SK-N-MC (cell line): ENCODE results near the genes ITPRID1 and PPP1R17.

- RRBS = no CpG with 5 or more reads among the region's 11 CpGs
Measured at GRCh38 chr7:30869917-30870680, 41.6 kb upstream of the AQP1 start.

DNA sequence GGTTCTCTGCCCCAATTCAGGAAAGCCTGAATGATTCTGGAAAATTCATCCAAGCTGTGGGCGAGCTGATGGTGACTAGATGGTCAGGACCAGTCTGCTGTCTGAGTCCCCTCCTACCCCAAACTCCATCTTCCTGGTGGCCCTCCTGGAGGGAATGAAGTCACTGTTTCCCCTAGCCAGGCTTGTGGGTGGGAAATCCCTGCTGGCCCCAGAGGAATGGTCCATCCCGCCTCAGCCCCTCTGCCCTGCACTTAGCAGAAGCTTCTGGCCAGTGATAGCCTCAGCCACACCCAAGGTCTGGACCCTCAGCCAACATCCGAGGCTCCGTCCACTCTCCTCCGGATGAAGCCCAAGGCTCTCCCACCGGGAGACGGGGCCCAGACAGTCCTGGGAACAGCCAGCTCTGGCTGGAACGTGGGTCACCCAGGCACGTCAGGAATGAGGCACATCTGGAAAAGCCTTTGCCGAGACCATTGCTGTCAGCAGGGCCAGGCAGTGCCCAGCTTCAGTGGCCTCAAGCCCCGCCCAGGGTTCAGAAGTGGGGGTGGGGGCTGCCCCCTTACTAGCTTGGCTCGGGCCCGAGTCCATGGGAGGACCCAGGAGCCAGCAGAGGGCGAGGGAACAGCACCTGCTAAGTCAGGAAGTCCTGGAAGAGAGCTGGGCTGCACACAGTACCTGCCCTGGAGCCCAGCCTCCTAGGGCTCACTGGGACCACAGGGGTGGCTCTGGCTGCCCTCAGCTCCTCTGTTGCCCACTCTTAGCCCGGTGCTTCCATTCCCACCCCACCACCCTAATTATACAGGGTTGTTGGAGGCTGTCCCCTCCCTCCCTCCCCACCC lies 3.8 kb upstream of the AQP1 start:
- RRBS = no CpG with 5 or more reads among the region's 15 CpGs

- RRBS = no CpG with 5 or more reads among the region's 9 CpGs
Measured at GRCh38 chr7:30915635-30916409, 4.2 kb downstream of the AQP1 start.

- RRBS = no CpG with 5 or more reads among the region's 6 CpGs
Measured at GRCh38 chr7:30970497-30971122, 6.9 kb downstream of the GHRHR start.

- RRBS = no CpG with 5 or more reads among the region's 1 CpG
Measured at GRCh38 chr7:31514018-31514321, at the start of gene ITPRID1. Gene ITPRID1 (plus strand): TSS chr7:31514090.

DNA sequence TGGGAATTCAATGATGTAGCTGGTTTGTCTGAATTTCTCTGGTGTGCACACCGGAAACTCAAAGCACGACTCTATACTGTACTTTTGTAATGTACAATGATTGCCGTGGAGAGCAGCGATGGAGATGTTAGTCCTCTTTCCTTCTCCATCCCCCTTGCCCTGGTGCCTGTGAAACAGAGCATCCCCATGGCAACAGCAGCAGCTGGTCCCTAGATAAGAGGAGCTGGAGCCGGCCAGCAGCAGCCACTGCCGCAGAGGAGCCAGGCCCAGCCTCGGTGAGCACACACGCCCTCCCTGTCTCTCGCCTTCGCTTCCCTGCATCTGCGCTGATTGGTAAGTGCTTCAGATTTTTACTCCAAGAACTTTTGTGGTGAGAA lies at the start of gene PPP1R17:
PPP1R17 (plus strand) TSS at position 242 of the 377 bp plus-strand sequence.
- RRBS = no CpG with 5 or more reads among the region's 11 CpGs

DNA sequence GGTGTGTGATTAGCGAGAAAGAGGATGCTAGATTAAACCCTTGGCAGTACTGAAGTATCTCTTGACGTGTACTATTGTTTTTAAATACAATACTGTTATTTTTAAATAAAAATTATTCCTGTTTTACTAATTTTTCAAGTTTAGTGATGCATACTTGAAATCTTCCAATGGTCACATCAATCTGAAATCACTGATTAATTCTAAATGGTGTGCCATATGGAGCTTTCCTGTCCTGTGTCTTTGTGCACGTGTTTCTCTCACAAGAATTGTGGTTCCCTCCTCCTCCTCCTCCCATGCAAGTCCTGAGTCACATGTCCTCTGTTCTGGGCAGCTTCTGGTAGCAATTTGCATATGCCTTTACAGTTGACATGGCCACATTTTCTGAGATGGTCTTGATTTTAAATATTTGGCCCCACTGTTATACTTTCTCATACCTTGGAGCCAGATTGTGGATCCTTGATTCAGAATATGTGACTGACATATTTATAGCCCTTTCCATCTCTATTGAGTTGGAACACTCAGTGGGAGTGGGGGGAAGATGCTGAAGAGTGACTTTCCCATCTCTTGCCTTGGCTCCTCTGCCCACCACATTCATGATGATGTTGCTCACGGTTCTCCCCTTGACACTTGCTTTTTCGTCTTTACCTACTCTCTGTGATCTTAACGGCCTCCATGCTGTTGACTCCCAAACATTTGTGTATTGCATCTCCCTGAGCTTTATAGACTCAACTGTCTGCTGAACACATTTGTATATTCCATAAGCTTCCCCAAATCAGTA lies 28.4 kb downstream of the KBTBD2 start:
- RRBS = no CpG with 5 or more reads among the region's 6 CpGs

GRCh38 chr7:32865891-32866723 lies 25.5 kb downstream of the KBTBD2 start:
- RRBS = no CpG with 5 or more reads among the region's 5 CpGs

DNA sequence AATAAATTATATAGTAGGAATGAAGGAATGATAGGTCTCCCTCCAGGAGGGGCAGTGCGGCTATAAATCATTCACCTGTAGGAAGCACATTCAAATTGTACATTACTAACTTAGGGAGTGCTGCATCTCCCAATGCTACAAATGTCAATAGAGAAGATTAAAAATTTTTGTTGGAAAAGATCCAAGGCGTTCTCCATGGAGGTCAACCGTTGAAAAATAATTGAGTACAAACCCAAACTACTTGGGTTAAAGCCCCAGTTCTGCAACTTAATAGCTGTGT lies 4.1 kb downstream of the KBTBD2 start:
- RRBS = no CpG with 5 or more reads among the region's 3 CpGs

DNA sequence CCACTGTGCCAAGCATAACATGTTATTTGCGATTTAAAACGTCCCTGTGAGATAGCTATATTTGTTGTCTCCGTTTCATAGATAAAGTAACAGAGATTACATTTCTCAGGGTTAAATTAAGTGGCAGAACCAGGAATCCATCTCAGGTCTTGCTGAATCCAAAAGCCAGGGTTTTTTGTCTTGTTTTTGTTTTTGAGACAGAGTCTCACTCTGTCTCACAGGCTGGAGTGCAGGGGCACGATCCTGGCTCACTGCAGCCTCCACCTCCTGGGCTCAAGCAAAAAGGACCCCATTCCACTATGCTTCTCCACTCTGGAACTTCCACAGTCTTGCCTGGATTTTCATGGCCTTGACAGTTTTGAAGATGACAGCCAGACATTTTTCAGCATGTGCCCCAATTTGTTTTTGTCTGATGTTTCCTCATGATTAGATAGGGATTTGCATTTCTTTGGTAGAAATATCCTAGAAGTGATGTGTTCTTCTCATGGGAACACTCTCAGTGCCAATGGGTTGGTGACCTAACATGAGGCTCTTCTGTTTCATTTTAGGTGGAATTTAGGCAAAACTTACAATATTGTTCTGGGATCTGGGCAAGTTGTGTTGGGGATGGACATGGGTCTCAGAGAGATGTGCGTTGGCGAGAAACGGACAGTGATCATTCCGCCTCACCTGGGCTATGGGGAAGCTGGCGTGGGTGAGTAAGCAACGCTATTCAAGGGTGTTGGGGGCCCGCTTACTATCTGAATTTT lies 42.5 kb downstream of the FKBP9 start:
- RRBS = no CpG with 5 or more reads among the region's 11 CpGs

GRCh38 chr7:33038605-33039067 lies 23.9 kb downstream of the NT5C3A start:
- RRBS = no CpG with 5 or more reads among the region's 2 CpGs

GRCh38 chr7:33062041-33062244 lies 633 bp downstream of the NT5C3A start:
- RRBS = no CpG with 5 or more reads among the region's 8 CpGs

- RRBS = no CpG with 5 or more reads among the region's 4 CpGs
Measured at GRCh38 chr7:33554672-33555185, 350.6 kb upstream of the BMPER start.

DNA sequence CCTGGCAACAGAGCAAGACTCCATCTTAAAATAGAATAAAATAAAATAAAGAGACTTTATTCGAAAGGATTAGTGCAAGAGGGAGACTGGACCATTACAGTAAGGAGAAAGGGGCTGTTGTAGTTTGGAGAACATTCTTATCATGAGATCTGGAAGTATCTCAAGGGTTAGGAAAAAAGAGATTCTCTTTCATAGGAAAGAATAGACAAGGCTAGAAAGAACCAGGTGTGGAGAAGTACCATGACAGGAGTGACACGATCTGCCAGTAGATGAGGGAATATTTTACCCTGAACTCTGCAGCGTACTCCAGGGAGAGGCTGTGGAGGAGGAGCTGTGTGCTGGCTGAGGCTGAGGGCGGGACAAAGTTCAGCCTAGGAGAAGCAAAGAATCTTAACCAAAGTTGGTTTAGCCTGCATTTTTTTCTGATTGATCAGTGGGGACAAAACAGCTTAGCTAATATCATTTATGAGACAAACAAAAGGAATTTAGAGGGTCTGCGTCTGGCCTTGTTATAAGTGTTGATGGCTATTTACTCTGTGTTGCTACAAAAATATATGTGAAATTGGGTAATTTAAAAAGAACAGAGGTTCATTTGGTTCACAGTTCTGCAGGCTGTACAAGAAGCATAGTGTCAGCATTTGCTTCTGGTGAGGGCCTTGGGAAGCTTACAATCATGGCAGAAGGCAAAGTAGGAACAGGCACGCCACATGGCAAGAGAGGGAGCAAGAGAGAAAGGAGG lies 5.2 kb upstream of the NPSR1 start:
- RRBS = no CpG with 5 or more reads among the region's 6 CpGs

DNA sequence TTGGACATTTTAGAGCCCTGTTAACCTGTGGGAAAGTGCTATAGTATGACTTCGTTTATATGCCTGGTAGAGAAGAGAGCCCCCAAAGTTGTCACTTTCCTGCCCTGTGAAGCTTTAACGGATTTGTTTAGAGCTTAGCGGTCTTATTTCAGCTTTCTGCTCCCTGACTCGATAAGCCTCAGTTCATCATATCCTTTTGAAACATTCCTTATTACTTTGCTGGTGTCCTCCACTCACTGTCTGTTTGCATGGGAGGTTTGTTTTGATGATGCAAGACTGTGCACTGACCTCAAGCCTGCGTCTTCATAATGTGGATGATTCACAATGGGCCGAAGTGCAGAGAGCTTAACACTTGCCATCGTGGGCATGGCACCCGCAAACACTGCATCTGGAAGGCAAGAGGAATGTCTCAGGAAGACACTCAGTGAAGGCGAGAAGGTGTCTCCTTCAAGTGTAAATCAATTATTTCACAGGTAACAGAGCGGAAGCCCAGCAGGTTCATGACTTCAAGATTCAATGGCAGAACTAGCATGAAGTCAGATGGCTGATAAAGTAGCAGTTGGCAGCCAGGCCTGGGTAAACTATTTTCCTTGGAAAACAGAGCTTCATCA lies 98.2 kb downstream of the DPY19L1 start:
- RRBS = no CpG with 5 or more reads among the region's 10 CpGs

DNA sequence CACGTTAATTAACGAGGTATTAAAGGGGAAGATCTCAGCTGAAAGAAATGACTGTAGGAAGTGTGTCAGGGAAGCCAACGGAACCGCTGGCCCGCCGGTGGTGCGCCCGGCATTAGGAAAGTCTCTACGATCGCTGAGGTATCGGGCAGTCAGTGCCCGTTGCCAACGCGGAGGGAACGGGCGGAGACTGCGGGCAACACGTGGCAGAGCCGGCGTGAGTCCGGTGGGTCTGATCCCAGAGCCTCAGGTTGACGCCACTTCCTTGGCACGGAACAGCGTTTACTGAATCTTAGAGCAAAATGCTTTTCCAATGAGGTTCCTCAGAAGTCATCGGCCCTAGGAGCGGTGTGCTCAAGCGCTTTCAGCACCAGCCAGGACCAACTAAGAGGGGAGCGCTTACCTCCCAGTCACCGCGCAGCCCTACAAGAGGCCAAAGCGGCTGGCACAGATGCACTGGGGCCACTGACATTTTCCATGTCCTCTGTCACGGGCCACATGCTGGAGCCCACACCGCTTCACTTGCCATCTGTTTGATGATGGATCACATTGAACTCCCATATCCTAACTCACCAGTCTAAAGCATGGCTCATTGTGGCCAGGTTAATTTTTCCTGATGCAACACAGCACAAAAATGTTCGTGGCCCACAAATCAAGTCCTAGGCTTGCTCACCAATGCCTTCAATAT lies 67.0 kb downstream of the TBX20 start:
- RRBS = 22% methylated on average over 3 of the region's 34 CpGs

DNA sequence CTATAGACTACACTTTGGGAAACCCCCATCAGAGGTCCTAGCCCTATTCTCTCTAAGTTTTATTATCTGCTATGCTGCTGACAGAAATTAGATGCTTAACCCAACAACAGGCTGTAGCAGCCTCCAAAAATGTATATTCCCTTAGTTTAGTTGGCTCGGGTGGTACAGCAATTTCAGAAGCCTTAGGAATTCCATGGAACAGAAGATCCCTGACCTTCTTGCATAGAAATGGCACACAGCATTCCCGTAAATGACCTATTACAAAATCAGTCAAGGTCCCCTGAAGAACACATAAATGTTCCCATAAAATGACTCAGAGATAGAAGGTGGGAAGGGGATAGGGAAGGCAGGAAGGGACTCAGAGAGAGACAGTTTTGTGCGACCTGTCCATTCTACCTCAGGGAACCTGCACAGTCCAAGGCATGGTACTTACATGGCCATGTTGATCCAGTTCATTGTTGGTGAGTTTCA lies 9.3 kb downstream of the TBX20 start:
- RRBS = no CpG with 5 or more reads among the region's 3 CpGs

GRCh38 chr7:35248947-35250316 lies 4.5 kb downstream of the TBX20 start:
- RRBS = no CpG with 5 or more reads among the region's 19 CpGs

DNA sequence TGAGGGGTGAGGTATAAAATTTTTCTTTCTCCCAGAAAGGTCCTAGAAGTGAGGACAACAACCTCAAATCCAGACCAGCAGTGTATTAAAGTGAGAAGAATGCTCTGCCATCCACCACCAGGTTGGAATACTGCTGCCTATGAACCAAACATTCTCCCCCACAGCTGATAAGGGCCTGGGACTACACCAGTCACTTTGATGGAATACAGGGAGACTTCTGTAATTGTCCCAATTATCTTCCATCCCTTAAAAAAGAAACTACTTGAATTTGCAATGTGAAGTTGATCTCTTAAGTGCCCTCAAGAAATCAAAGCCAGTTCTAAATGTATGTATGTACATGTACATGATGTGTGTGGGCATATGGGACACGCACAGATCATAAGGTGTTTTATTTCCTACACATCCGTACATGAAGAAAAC lies 2.9 kb downstream of the TBX20 start:
- RRBS = no CpG with 5 or more reads among the region's 2 CpGs

- RRBS = no CpG with 5 or more reads among the region's 5 CpGs
Measured at GRCh38 chr7:35647105-35647682, 47.7 kb downstream of the HERPUD2 start.